ENCODE measurements around a stretch of chr9.

GRCh38 chr9:91292977-91293572 lies 68.6 kb downstream of the AUH start:
- PRO-cap: no peak

DNA sequence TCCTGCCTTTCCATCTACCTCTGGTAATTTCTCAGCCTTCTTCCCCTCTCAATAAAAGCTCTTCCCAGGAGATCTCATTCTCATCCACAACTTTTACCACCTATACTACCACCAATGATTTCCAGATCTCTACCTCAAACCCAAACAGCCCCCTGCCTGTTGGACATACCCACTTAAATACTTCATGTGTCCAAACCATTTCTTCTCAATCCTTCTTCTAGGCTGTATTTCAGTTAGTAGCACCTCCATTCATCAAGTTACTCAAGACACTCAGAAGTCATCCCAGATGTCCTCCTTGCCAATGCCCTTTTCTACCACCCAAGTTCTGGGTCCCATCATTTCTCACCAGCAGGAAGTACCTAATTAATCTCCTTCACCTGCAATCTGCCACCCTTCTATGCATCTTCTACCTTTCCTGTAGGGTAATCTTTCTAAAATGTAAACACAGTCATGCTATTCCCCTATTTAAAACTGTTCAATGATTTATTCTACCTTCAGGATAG lies 61.5 kb downstream of the AUH start:
- PRO-cap: no peak

DNA sequence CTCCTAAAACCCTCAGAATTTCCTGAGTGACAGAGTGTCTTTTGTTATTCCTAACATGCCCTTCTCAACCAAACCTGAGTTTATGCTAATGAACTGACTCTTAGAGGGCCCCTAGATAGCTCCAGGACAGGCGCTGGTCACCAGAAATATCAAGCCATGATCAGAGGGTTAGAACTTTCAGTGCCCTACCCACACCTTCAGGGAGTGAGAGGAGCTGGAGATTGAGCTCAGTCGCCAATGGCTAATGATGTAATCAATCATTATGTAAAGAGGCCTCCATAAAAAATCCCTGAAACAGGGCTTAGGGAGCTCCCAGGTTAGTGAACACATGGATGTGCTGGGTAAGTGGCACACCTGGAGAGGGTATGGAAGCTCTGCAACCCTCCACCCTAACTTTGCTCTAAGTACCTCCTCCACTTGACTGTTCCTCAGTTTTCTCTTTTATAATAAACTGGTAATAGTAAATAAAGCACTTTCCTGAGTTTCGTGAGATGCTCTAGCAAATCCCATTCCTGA lies 15.6 kb downstream of the AUH start:
- PRO-cap: no peak

DNA sequence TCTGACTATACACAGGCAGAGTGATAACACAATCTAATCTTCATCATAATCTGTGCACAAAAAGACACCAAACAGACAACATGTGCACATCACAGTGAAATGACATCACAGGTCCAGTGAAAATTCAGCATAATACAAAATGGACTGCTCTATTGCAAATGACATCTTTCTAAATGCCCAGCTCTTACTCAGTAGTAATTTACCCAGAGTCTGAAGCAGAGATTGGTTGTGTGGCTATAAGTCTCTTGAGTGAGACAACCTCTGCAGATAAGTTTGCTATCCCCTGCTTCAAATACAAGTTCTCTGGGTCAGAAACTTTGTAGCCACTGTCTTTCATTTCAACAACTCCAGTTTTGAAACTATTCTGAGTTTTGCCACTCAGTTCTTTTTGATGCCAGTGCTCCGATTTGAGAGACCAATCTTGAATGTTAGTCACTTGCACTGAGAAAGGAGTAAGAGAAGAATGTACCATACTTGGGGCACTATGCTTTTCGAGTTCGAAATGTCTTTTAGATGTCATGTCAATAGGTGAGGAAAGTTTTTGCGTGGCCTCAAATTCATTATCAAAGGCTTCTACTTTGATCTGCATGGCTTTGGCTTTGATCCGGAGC lies 14.4 kb downstream of the NFIL3 start:
- PRO-cap: no peak

DNA sequence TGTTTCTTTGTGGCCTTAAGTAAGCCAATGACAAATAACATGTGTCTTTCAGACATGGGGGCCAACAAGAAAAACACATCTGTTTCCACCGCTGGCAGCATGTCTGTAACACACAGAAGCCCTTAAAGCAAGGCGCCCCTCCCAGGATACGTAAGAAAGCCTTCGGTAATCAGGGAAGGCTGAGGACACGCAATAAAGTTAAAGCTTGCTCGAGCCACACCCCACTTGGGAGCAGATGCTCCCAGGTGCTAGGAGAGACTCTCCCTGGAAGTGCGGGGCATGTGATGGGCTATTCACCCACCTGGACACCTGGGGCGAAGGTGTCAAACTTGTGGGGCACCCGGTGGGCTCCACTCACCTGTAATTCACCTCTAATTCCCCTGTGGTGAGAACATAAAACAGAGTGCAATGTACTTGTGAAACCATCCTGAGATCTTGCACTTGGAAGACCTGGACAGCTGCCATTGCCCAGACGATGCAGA lies 125.0 kb downstream of the ROR2 start:
- PRO-cap: no peak

DNA sequence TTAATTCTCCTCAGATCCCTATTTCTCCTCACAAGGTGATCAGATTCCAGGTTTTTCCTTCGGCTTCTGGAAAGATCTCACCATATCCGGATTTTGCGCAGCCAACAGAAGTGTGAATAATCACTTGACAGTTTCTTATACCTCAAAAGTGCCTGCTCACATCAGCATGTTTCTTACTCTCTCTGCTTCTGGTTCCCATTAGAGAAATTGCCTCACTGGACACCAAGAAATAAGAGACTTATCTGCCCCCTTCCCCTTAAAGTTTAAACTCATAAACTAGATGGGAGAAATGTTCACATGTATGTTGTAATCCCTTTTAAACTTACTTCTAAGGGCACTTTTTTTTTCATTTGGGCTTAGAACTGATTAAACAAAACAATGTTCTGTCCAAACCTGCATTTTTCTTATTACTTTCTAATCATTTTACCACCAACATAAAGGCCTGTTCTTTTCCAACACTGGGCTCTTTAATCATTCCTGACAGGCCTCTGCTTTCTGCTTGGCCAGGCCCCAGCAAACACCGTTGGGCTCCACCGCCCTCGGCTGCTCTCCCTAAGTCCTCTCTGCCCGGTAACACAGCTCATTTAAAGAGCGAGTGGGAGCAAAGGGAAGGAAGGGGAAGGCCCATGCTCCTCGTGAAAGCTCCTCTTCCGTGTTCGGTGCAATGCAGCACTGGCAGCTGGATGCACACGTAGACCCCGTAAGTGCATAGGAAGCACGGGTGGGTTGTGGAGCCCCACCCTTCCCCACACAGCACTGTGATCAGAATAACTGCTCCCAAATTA lies 53.4 kb downstream of the ROR2 start:
- PRO-cap: no peak

DNA sequence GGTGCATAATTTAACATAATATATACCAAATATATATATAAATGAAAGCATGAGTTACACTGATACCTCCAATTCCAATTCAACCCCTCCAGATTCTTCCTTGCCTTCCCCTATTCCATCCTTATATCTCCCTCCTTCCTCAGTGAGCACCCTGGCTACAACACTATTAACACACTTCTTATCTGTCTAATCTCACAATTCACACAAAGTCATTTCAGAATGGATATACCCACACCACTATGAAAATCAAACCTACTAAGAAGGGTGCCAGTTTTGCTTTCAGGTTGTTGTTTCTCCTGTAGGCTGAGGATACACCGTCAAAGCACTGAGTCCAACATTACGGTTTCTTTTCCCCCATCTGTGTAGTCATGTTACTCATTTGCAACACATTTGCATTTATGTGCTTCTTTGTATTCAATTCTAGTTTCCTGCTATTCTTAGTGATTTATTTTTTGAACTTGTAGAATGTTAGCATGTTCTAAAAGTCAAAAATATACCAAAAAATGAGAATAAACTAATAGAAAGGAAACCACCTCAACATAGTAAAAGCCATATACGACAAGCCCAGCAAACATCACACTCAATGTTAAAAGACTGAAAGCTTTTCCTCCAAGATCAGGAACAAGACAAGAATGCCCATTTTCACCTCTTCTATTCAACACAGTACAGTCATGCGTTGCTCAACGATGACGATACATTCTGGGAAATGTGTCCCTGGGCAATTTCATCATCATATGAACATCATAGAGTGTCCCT lies 6.5 kb downstream of the ROR2 start:
- PRO-cap: no peak

GRCh38 chr9:92072237-92073256 lies 42.7 kb downstream of the SPTLC1 start:
- PRO-cap: no peak

DNA sequence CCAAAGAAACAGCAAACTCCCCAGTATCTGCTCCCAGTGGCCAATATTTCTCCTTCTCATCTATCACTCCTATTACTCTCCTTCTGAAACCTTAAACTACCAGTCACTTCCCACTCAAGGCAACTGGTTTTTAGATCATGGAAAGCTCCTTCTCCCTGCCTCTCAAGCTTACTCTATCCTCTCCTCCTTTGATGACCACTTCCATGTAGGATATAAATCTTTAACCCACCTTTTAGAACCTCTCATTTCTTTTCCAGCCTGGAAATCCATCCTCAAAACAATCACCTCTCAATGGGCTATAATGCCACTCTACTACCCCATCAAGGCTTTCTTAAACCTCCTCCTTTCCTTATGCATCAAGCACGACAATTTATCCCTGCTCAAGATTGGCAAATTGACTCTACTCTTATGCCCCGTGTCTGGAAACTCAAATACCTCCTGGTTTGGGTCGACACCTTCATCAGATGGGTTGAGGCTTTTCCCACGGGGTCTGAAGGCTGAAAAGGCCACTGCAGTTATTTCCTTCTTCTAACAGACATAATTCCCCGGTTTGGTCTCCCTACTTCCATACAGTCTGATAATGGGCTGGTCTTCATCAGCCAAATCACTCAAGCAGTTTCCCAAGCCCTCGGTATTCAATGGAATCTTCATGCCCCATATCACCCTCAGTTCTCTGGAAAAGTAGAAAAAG lies 38.7 kb downstream of the SPTLC1 start:
- PRO-cap: no peak

- PRO-cap: no peak
These were observed 32.0 kb upstream of the SPTLC1 start for GRCh38 chr9:92146959-92147869.

DNA sequence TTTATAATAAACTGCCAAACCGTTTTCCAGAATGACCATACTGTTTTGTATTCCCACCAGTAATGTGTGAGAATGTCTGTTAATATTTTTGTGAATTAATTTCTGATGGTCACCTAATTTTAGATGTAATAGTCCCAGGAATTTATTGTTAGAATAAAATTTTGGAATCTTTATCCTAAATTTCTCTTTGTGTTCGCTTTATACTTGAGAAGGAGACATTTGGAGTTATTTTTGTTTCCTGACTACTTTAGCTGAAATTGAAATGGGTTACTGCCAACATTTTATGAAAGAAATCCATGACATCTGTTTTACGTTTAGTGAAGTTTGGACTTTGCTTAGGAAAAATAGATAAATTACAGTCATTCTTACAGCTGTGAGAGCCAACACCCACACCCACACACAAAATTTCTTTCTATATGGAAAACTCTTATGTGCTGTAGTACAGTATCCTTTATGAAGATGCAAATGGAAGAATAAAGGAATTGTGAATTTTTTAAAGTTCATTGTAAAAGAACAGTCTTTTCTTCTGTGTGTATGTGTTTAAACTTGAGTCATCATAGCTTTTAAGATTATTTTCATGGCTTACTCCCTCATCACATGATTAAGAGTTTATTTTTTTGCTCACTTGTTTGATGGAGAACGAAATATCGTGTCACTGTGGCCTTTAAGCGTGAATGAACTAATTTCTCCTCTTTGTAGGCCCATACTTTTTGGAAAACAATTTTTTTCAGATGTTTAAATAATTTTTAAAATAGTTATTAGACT lies 24.4 kb downstream of the CENPP start:
- PRO-cap: no peak

- PRO-cap: no peak
These were observed 1.2 kb downstream of the OGN start for GRCh38 chr9:92403021-92403638.

- PRO-cap: no peak
These were observed 57.1 kb downstream of the IPPK start for GRCh38 chr9:92612882-92613209.

- PRO-cap: no peak
These were observed 54.9 kb downstream of the IPPK start for GRCh38 chr9:92614832-92615635.

DNA sequence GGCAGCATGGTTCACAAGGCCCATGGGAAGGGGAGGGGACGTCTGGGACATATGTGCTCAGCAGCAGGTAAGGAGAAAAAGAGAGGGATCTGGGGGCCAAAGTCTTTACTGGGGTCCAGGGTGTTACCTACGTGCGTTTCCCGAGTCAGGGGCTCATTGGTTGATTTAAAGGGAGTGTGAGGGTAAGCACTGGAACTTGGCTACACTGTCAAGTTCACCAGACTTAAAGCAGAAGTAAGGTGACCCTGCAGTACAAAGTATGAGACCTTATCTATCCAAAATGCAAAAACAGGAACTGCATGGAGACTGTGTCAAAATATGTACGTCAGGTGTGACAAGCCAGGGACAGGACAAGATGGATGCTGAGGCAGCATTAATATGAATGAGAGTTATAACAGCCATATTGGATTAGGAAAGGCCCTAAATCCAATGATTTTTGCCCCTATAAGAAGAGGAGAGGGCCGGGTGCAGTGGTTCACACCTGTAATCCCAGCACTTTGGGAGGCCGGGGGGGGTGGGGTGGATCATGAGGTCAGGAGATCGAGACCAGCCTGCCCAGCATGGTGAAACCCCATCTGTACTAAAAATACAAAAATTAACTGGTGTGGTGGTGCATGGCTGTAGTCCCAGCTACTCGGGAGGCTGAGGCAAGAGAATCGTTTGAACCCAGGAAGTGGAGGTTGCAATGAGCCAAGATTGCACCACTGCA lies 15.3 kb upstream of the SUSD3 start:
- PRO-cap: no peak

- PRO-cap: unidirectional peak, plus-strand start at chr9:93094931
These were observed 1.4 kb upstream of the CARD19 start for GRCh38 chr9:93094390-93095168.

- PRO-cap: no peak
These were observed 11.3 kb downstream of the NINJ1 start for GRCh38 chr9:93122564-93123348.

DNA sequence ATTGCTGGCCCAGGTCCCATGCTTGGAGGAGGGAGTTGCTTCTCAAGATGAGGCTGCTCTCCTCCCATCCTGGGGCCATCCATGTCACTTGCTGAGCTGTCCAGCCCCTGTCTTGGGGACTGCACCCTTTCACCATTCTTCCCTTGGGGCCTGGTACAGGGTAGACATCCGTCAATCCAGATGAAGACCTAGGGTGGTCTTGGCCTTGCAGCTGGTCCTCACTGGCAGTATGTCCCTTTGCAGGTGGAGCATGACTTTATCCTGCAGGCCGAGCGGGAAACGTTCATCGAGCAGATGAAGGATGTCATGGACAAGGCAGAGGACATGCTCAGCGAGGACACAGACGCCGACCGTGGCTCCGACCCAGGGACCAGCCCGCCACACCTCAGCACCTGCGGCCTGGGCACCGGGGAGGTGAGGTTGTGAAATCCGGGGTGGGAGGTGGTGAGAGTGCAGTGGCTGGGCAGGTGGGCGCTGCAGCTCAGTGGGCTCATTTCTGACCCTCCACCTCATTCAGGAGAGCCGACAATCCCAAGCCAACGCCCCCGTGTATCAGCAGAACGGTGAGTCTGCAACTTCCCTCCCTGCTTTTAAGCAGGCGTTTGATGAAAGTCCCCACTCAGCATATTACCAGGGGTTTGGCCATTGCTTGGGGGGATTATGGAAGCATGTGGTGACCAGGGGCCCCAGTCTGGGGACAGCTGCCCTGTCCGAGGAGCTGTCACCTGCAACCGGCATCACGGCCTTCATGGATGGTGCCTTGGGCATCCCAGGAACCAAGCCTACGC lies 83.8 kb downstream of the WNK2 start:
- PRO-cap: no peak

- PRO-cap: no peak
These were observed 878 bp upstream of the FAM120AOS start for GRCh38 chr9:93454203-93454715.

DNA sequence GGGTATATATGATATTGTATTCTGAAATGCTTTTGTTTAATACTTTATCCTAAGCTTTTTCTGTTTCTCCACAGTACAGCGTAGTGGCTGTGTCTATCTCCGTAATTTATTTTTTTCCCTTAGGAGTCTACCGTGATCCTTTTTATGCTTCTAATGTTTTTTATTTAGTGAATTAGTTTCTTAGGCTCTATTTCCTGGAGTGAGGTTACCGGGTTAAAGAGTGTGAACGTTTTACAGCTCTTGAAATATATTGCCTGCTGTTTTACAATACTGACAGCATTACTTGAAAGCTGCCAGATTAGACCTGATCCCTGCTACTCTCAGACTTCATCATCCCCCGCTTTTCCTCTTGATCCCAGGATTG lies 15.2 kb upstream of the FAM120AOS start:
- PRO-cap: unidirectional peak, plus-strand start at position 296 of the sequence

Measured in vermiform appendix (tissue), 1 donor.